SJCRH30 (cell line): ENCODE data around the genes PLAC8L1 and GPR151.

DNA sequence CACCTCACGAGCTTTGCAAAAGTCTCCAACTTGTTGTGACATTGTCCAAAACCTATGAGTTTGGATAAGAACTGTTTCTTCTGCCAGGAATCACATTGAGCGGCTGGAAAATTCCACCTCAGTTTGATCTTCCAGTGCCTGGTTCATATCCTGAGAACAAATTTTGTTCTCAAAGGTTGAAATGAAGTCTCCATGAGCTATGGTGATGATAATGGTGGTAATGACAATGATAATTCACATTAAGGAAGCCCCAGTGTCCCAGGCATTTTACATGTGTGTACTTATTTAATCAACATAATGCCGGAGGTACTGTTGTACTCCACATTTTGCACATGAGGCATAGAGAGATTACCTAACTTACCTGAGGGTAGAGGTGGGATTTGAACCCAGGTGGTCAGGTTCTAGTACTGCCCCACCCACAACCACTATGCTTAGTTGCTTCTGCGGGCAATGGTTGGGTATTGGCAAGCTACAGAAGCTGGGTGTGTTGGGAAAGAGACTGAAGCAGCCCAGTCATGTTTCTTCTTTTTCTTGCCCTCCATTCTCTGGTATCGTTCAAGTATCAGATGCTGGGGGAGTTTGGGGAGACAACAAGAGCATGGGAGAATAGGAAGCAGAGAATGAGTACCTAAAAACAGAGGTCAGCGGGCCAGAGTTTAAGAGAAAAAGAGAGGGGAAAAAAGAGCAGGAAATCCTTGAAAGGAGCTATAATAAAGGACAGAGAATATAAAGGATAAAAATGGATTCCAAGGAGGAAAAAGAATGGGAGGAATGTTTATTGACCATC, 232.9 kb downstream of the NR3C1 start:
- RAMPAGE, long total RNA: no peak

- RAMPAGE, long total RNA: no peak
Measured at GRCh38 chr5:143172692-143173445, 230.6 kb downstream of the NR3C1 start.

DNA sequence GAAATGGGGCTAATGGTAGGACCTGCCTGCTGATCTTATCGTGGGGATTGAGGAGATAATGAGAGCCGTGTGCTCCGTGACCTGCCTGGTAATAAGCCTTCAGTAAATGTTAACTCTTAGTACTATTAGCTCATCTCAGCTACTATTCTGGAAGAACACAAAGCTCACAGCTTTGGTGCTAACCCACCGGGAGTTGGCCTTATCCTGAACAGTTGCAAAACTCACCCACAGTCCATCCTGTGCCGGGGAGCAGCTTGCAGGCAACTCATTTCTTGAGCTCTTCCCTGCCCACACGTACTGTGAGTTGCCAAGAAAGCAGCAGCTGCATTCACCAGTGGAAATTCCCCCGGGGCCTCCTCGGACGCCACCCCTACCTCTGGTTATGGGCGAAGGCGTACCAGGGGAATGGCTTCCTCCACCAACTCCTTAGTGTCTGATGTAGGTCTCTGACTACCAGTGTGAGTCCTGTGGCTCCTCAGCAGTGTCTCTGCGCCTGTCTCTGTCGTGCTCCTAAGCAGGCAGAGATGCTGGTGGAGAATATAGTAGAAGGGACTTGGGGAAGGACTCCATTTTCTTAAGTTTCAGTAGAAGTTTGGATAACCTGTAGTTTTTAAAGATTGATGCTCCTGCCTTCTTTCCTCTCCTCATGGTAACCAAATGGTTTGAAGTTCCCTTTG, 220.0 kb downstream of the NR3C1 start:
- RAMPAGE, long total RNA: no peak

GRCh38 chr5:143402457-143402905, 1.0 kb downstream of the NR3C1 start:
- RAMPAGE, long total RNA: no peak

DNA sequence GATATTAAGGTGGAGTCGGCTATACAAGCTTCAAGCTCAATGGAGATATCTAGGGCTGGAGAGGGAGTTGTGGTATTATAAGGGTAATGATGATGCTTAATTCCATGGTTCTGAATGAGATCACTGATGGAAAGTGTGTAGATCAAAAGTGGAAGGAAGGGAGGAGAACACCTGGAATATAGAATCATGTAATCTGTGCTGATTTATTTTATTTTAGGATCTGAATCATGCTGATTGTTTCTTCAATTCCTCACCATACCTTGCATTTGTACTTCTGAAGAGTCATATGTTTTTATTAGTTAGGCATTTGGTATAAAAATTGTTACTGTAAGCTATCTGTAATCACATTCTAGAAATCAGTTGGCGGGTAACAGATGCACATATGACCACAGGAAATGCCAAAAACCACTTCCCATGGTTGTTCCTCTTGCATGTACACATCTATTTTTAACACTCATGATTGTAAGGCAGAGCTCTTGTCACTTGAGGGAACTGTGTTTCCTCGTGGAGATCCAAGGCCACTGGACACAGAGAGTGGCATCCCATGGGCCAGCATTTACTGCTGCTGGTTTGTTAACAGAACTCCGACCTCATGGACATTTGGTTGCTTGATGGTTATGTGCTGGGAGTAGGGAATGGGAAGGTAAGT, 201.7 kb upstream of the NR3C1 start:
- RAMPAGE, long total RNA: no peak

GRCh38 chr5:143791941-143792831, 19.8 kb upstream of the HMHB1 start:
- RAMPAGE, long total RNA: no peak

DNA sequence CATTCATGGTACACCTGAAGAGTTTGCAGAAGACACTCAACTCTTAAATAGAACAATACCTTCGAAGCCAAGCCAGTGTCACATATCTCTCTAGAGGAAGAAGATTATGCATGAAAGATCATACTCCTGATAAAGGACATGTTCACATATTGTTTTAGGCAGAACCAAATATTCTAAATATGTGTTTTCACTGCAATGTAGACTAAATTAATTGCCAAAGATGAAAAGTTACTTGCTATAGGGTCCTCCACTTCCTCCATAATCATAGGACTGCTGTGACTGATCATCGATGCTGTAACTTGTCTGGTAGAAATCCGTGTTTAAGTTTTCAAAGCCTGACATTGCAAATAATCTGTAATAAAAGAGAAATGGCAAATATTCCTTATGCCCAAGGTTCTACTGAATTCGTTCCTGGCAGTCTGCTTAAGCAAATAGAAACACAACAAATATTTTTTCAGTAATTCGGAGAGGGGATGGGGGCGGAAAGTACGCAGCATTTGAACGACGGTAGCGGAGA, 787 bp downstream of the YIPF5 start:
- RAMPAGE, long total RNA: no peak

DNA sequence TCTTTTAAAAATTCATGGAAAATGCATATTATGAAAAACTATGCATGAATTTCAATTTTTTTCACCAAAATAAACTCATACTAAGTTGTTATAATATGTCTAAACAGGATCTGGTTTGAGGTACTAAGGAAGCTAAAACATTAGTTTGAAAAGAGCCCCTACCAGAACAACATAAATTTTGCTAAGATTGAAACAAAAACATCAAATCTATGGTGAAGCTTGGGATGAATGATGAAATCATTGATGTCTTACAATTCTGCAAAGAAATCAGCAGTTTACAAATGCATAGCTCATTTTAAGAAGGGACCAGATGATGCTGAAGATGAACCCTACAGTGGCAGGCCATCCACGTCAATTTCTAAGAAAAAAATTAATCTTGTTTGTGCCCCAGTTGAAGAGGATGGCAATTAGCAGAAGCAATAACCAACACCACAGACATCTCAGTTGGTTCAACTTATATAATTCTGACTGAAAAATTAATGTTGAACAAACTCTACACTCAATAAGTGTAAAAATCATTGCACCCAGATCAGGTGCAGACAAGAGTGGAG, 80.6 kb downstream of the PRELID2 start:
- RAMPAGE, long total RNA: no peak

- RAMPAGE, long total RNA: no peak
Measured at GRCh38 chr5:145949017-145949604, 12.7 kb downstream of the SH3RF2 start.

DNA sequence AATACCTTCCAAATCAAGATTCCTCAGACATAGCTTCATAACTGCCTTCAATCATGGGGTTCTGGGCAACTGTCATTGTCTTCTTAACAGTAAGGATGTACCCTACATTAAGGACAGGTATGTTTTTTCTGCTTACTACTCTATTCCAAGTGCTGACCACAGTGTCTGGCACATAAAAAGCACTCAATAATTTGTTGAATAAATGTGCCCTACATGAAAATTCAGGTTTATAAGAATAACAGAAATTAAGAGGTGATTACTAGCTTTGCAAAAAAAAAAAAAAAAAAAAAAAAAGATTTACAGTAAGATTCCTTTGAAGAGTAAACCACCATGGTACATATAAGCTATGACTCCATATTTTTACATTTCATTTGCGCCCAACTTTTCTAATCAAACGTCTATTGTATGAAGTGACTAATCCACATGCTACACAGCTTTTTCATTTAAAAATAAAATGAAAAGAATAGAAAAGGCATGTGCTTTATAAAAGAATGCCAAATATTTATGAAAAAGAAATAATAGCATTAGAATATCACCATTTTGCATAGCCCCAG, at the start of gene PLAC8L1:
PLAC8L1 (minus strand) TSS at position 268 of the 554 bp plus-strand sequence.
- RAMPAGE, long total RNA: no peak

DNA sequence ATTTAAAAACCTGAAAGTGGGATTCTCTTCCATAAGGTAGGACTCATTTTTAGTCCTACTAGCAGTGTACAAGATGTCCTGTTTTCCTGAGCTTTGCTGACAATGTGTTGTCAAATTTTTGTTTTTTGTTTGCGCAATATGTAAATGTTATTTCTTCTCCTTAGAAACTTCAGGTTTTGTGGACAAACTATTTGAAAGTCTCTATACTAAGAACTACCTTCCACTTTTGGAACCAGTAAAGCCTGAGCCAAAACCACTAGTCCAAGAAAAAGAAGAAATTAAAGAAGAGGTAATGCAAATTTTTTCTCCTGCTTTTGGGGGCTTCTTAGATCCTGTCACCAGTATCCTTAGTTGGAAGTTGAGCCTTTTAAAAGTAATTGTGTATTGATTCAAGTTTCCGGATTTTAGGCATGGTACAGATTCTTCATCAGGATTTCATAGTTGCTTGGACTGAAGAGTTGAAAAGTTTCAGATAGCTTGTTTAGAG, 19.9 kb downstream of the RBM27 start:
- RAMPAGE, long total RNA: no peak

- RAMPAGE, long total RNA: no peak
Measured at GRCh38 chr5:146448052-146448582, 984 bp downstream of the TCERG1 start.

DNA sequence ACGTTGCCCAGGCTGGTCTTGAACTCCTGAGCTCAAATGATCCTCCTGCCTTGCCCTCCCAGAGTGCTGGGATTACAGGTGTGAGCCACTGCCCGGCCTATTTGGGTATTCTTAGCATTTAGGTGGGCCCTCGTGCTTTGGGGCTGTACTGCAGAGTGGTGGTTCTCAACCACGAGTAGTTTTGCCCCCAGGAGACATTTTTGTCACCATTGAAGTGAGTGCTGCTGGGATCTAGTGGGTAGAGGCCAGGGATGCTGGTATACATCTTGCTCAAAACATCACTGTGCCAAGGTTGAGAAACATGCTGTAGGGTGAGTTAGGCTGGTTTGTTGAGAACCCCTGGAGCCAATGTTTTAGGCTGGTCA, 24.8 kb downstream of the GPR151 start:
- RAMPAGE, long total RNA: no peak

GRCh38 chr5:146510366-146511109, 5.5 kb downstream of the GPR151 start:
- RAMPAGE, long total RNA: no peak

DNA sequence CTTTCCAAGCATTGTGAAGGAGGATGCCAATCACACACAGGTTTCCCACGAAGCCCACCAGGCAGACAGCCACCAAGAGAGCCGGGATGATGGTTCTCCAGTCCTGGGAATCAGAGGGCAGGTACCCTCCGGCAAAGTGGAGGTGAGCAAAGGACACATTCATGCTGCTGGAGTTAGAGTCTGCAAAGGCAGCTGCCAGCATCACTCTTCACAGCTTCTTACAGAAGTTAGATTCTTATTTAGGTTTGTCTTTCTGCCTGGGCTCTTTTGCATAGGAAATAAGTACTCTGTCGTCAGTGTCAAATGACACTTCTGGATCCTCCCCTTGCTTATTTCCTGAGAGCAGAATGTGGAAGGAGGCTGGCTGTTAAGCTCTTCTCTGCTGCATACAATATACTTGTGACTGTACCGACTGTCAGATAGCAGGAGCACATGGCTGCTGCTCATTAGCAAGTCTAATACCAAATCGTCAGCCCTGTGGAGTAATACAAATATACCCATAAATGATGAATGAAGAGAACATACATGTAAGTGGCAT, at the start of gene GPR151:
GPR151 (minus strand) TSS at position 279 of the 538 bp plus-strand sequence.
- RAMPAGE, long total RNA: no peak

- RAMPAGE, long total RNA: no peak
Measured at GRCh38 chr5:147382507-147383153, 127.2 kb downstream of the DPYSL3 start.

DNA sequence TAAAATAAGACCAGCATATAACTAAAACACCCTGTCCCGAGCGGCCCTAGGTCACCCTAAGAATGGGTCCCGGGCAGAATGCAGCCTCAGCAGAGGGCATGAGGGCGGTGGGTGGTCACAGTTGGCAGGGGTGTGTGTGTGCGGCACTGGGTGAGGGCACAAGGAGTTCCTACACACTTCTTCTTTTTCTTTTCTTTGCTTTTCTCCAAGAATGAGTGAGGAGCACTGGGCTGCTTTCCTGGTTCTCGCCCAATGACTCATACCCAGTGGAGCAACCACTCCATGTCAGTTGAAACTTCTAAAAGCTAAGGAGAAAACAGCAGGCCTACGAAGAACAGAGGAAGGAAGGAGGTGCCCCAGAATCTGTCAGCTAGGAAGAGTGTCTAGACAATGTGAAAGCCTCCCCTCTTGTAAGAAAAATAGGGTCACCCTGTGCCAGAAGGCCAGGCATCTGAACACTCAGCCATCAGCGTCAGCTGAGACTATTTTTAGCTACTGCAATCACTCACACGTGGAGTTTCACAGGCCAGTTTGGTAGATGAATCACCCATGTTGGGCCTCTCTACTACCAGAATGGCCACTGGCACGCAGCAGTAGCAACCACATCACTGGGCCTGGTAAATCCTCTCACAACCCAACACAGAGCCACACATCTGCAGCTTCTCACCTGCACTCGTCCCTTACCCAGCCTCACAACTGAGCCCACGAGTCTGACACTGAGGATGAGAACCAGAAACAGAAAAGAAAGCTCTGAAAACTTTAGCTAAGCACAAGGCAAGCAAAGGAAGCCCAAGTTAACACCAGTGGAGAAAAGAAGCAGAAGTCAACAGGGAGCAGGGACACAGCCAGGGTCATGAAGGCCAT, 105.7 kb downstream of the DPYSL3 start:
- RAMPAGE, long total RNA: no peak

- RAMPAGE, long total RNA: no peak
Measured at GRCh38 chr5:147486847-147487541, 22.9 kb downstream of the DPYSL3 start.

DNA sequence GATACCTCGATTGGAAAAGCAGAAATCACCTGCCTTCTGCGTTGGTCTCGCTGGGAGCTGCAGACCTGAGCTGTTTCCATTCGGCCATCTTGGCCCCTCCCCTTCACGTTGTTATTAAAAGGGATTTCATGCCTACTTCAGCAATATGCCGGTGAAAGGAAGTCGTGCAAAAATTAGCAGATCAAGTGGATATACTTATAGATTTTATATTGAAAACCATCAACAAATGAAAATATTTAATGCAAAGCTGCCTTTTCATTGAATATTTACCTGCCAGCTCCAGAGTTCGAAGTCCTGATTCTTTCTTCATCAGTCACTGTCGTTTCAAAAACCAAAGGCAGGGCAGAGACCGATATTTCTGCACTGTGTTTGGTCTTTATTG, 123.1 kb downstream of the JAKMIP2 start:
- RAMPAGE, long total RNA: no peak

- RAMPAGE, long total RNA: no peak
Measured at GRCh38 chr5:147791081-147791540, 8.6 kb upstream of the JAKMIP2 start.